Hair follicular keratinocyte (primary cell): Measurements from ENCODE around the genes CLDND2, NKG7, ZNF649 and ZNF528.

GRCh38 chr19:51138417-51139001 is 3.6 kb upstream of the SIGLEC7 start:
- RAMPAGE, long total RNA: no peak

DNA sequence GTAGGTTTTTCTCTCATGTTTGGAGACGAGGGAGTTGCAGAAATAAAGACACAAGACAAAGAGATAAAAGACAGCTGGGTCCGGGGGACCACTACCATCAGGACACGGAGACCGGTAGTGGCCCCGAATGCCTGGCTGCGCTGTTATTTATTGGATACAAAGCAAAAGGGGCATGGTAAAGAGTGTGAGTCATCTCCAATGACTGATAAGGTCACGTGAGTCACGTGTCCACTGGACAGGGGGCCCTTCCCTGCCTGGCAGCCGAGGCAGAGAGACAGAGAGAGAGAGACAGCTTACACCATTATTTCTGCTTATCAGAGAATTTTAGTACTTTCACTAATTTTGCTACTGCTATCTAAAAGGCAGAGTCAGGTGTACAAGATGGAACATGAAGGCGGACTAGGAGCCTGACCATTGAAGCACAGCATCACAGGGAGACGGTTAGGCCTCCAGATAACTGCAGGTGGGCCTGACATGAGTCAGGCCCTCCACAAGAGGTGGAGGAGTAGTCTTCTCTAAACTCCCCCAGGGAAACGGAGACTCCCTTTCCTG is 26.8 kb downstream of the SIGLEC7 start:
- RAMPAGE, long total RNA: no peak

GRCh38 chr19:51339489-51340700 is 2.0 kb downstream of the VSIG10L start:
- RAMPAGE, long total RNA: no peak

DNA sequence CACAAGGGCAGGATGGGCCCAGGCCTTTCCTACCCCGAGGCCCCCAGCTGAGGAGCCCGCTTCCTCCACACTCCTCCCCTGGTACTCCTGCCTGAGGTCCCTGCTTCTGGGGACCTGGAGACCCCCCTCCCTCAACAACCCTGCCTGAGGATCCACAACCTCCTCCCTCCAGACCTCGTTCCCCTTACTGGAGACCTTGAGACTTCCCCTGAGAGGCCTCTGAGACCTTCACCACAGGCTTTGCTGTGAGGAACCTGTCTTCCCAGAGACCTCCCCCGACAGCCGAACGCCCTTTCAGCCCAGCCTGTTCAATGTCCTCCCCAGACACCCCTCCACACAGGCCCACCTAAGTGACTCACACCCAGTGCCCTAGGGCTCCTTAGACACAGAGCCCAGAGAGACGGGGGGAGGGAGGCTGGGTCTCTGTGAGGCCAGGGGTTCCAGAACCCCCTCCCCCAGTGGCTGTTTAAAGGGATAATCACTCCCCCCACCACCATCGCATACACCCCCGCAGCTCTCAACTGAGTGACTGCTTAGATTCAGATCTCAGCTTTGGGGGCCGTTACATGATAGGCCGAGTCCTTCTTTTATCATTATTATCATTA is at the start of gene CLDND2:
CLDND2 (minus strand) TSS at position 402 of the 605 bp plus-strand sequence.
- RAMPAGE, long total RNA: no peak

GRCh38 chr19:51372405-51373430 is at the start of gene NKG7:
Gene NKG7 (minus strand): TSS chr19:51372654.
- RAMPAGE, long total RNA: no peak

- RAMPAGE, long total RNA: no peak
Measured at GRCh38 chr19:51441446-51442084, 16.7 kb downstream of the SIGLEC8 start.

DNA sequence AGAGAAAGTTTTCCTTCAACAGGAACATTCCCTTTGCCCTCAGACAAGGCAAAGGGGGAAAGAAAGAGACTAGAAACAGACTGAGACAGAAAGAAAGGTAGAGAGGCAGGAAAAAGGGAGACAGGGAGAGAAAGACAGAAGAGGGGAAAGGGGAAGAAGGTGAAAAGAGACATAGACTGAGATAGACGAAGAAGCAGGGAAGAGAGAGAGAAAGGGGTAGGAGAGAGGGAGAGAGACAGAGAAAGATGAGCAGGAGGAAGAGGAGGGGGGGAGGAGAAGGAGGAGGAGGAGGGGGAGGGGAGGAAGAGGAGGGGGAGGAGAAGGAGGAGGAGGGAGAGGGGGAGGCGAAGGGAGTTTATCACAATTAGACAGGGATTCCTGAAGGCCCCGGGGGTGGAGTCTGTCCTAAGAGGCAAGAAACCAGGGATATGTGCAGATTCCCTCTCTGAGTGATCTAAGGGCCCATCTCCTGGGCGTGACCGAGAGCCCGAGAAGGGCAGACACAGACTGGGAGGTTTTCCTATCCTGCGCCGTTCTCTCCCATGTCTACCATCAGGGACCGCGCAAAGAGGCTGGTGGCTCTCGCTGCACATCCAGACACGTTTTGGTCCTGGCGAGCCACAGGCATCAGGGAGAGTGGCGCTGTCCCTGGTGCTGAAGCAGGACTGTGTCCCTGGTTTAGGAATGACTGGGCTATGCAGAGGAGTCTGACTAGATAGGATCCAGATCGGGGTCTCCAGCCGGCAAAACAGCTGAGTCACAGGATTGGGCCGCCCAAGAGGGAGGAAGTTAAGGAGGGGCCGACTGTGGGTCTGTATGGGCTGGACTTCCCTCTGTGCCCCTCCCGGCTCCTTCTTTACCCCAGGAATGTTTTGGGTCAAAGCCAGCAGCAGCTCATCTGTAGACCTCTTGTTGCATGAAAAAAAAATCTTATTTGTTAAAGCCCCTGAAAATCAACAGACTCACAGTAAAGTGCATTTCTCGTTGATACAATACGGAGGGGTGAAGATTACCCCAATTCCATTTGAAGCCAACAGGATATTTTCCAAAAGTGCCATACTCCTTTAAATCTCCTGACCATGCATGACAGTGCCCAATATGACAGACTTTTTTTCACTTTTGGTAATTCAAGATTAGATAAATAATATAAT is 18.0 kb upstream of the ZNF175 start:
- RAMPAGE, long total RNA: no peak

GRCh38 chr19:51572328-51572739 is 1.3 kb downstream of the ZNF175 start:
- RAMPAGE, long total RNA: no peak

- RAMPAGE, long total RNA: no peak
Measured at GRCh38 chr19:51749763-51750536, 1.7 kb downstream of the FPR1 start.

- RAMPAGE, long total RNA: no peak
Measured at GRCh38 chr19:51823930-51824269, 28.9 kb downstream of the FPR3 start.

DNA sequence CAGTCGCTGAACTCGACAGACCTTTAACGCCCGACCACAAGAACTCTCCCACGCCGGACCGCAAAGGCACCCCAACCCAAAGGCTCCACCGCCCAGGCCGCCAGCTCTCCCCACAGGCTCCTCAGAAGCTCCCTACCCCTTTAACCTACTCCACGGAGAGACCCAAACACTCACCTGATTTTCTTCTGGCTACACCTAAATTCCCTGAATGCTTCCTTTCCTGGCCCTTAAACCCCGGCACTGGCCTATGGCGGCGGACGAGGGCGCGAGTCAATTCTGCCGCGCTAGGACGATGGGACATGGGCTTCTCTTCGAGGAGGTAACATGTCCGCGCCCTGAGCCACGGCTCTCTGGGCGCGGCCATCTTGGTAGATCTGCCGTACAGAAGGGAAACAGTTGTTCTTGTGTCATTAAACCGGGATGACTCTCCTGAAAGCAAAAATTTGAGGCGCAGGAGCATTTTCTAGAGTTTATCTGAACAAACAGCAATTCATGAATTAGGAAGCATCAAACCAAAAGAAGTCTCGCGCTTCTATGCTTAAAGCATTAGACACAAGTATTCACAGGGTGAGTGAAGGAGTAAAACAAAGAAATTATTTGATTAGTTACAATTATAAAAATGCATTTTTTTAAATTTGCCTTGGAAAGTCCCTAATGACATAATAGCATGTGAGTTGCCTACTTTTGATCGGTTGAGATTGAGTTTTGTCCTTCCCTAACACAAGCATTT is at the start of gene ZNF649:
ZNF649 (minus strand) TSS at position 278 of the 730 bp plus-strand sequence.
- RAMPAGE, long total RNA: start-site peak on the minus strand centred at position 257 of the sequence, 31 bp wide, 125 and 65 reads in 2 replicates

- RAMPAGE, long total RNA: no peak
Measured at GRCh38 chr19:52046683-52047352, 1.8 kb downstream of the ZNF432 start.

- RAMPAGE, long total RNA: no peak
Measured at GRCh38 chr19:52049546-52049955, 913 bp upstream of the ZNF432 start.

DNA sequence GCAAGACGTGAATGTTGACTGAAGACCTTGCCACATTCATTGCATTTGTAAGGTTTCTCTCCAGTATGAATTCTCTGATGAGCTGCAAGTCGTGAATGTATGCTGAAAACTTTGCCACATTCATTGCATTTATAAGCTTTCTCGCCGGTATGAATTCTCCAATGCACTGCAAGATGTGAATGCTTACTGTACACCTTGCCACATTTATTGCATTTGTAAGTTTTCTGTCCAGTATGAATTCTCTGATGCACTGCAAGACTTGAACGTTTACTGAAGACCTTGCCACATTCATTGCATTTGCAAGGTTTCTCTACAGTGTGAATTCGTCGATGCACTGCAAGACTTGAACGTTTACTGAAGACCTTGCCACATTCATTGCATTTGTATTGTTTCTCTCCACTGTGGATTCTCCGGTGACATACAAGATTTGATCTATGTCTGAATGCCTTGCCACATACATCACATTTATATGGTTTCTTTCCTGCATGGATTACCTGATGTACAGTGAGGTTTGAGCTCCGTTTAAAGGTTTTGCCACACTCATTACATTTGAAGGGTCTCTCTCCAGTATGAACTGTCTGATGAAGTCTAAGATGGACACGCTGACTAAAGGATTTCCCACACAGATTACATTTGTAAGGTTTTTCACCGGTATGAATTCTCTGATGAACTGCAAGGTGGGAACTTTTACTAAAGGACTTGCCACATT is 20.2 kb upstream of the ZNF841 start:
- RAMPAGE, long total RNA: no peak

DNA sequence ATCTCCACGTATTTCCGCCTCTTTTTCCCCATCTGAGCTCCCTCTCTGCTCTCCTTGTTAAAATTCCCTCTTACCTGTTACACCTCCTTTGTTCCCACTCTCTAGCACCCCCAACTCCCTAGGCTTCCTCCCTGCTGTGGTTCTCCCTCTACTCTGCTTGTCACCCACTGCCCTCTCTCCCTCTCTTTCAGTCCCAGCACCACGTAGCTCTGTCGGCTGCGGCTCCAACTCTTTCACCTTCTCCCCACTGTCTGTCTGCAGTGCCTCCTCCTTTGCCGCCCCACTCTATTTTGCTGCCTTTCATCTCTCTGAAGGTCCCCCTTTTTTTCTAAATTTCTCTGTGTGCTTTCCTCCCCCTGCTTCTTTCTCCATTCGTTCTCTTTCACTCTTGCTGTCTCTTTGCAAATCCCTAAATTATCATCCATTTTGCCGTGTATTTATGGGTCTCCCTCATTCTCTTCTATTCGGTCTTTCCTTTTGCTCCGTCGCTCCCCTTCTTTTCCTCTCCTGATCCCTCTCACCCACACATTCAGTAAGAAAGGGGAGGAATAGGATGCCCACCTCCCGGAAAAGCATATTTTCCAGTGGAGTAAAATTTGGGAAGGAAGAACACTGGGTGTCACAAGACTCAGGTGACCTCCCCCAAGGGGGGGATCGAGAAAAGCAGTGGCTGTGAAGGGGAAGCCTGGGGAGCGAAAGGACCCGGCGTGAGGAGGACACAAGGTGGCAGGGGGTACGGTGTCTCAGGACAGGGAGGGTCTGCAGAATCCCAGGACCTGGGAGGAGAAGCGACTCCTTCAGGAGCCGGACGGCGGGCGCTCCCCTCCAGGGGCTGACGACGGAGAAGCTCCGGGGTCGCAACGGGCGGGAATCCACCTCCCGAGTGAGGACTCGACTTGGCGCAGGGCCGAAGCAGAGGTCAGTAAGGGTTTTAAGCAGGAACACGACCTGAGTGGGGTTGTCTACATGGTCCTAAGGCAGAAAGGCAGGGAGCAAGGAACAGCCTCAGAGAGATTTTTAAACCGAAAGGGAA is 819 bp downstream of the ZNF836 start:
- RAMPAGE, long total RNA: no peak

DNA sequence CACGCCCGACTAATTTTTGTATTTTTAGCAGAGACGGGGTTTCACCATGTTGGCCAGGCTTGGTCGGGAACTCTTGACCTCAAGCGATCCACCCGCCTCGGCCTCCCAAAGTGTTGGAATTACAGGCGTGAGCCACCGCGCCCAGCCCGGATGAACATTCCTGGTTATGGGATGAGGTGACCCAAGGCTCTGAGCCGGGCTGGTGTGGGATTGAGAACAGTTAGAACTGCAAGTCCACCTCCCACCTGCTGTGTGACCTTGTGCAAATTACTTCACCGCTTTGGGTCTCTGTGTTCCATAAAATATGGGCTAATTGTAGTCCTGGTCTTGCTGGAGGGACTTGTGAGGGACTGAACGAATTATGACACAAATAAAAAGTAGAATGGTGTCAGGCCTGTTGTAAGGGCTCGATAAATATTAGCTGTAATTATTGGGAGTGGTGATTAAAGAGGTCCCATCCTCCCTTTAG is 1.2 kb downstream of the PPP2R1A start:
- RAMPAGE, long total RNA: no peak

- RAMPAGE, long total RNA: no peak
Measured at GRCh38 chr19:52203735-52204058, 13.8 kb downstream of the PPP2R1A start.

- RAMPAGE, long total RNA: no peak
Measured at GRCh38 chr19:52223946-52224355, 34.1 kb downstream of the PPP2R1A start.

GRCh38 chr19:52299802-52300464 is 3.0 kb downstream of the ZNF480 start:
- RAMPAGE, long total RNA: no peak

DNA sequence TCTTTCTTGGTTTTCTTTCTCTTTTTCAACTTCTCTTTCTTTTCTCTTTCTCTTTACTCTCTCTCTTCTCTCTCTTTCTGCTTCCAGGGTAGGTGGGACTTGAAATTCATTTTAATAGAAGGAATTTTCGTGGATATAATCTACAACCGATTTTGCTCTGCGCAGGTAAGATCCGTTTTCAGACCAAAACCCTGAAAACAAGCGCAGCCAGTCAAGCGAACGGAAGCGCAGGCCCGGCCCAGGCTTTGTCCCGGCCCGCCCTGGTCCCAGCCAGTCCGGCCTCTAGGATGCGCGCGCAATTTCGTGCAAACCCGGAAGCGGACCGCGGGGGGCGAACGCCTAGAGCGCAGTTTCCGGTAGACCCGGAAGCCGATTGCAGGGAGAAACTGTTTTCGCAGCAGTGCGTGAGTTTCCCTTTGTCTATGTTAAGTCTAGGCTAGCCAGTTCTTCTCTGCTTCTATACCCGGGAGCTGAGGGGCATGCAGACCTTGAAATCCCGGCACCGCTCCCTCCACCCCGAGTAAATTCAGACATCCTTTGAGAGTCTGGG is at the start of gene ZNF528:
ZNF528 (plus strand) TSS at position 349 of the 550 bp plus-strand sequence.
- RAMPAGE, long total RNA: no peak